ENCODE results near the gene ZNF808.

- CAGE, long polyA plus RNA = no peak
- RRBS = no CpG with 5 or more reads among the region's 6 CpGs
Observed at GRCh38 chr19:52195575-52196735, 6.1 kb downstream of the PPP2R1A start.

- CAGE, long polyA plus RNA = no peak
- RRBS = no CpG with 5 or more reads among the region's 2 CpGs
Observed at GRCh38 chr19:52231518-52231879, 37.9 kb upstream of the ZNF766 start.

GRCh38 chr19:52277565-52277984 lies 8.2 kb downstream of the ZNF766 start:
- CAGE, long polyA plus RNA = no peak
- RRBS = no CpG with 5 or more reads among the region's 6 CpGs

DNA sequence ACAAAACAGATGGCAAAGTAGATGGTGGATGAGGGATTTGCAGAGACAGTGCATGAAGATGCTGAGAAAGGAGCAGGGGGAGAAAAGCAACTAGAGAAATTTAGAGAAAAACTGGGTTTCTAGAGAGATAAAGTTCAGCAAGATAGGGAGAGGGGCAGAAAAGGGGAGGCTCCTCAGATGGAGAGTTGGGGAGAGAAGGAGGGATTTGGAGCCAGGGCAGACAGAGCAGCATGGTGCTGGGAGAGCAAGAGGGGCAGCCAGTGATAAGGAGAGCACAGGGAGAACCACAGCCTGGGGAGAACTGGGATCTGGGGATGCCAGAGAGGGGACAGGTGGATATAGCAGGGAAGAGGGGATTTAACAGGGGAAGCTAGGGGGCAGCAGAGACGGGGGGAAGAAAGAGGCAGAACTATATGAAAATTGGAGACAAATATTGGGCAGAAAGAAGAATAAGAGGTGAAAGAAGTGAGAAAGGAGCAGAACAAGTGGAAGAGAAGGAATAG lies 6.7 kb upstream of the ZNF528 start:
- CAGE, long polyA plus RNA = no peak
- RRBS = no CpG with 5 or more reads among the region's 1 CpG

- CAGE, long polyA plus RNA = no peak
- RRBS = 2% methylated on average over 8 of the region's 60 CpGs
Observed at GRCh38 chr19:52527545-52528528, at the start of gene ZNF808. TSS of gene ZNF808 (plus strand) at chr19:52527668.

- CAGE, long polyA plus RNA = no peak
- RRBS = 52% methylated on average over 5 of the region's 31 CpGs
Observed at GRCh38 chr19:52585006-52585537, 15.0 kb downstream of the ZNF701 start.

GRCh38 chr19:52637211-52638169 lies 52.8 kb downstream of the ENSG00000269825 start:
- CAGE, long polyA plus RNA = no peak
- RRBS = 4% methylated on average over 4 of the region's 33 CpGs

GRCh38 chr19:52643866-52644593 lies 46.3 kb downstream of the ENSG00000269825 start:
- CAGE, long polyA plus RNA = no peak
- RRBS = no CpG with 5 or more reads among the region's 5 CpGs

DNA sequence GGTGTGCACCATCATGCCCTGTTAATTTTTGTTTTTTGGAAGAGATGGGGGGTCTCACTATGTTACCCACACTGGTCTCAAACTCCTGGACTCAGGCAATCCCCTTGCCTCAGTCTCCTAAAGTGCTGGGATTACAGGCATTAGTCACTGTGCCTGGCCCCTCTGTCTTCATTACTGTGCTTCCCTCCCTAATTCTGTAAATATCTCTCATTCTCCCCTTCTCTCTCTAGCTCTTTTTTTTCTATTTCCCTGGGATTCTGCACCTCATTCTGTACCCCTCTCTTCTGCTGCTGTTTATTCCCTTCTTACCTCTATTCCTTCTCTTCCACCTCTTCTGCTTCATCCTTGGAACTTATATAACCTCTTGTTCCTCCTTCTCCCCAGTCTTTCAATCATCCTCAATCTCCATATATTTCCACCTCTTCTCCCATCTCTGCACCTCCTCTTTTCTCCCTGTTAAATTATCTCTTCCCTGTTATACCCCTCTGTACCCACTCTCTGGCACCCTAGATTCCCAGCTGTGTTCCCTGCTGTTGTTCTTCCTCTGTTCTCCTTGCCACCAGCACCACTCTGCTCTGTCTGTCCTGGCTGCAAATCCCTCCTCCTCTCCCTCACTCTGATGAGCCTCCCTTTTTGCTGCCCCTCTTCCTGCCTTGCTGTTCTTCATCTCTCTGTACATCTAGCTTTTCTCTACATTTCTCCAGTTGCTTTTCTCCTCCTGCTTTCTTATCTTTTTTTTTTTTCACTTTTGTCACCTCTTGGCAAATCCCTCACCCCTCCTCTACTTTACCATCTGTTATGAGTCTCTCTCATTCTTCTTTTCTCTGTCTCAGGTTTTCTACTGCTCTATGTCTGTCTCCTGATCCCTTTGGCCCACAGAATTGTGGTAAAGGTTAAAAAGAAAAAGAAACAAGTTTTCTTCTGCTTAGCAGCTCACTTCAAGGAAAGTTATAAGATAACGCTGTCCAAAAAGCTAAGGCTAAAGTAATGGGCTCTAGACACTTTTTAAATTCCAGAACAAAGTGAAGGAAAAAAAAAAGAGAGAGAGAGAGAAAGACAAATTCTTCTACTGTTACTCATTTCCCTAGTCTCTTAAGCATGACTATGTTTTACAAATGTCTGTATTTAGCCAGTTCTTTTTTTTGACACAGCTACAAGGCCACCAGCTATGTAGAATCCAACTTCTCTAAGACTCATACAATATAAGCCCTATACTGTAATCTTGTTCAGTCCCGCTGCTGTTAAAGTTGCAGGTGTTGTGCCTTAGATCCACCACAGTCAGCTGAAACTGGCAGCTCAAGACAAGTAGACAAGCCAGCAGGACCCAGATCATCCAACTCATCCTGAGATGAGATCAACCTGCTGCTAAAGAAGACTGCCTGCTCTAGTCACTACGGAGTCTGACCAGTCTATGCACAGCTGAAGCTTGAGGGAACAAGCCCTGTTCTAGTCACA lies 42.3 kb downstream of the ENSG00000269825 start:
- CAGE, long polyA plus RNA = no peak
- RRBS = no CpG with 5 or more reads among the region's 3 CpGs

GRCh38 chr19:52725614-52726334 lies 9.1 kb downstream of the ZNF611 start:
- CAGE, long polyA plus RNA = no peak
- RRBS = no CpG with 5 or more reads among the region's 33 CpGs

- CAGE, long polyA plus RNA = no peak
- RRBS = no CpG with 5 or more reads among the region's 4 CpGs
Observed at GRCh38 chr19:52932362-52932713, 9.1 kb upstream of the ZNF888 start.

DNA sequence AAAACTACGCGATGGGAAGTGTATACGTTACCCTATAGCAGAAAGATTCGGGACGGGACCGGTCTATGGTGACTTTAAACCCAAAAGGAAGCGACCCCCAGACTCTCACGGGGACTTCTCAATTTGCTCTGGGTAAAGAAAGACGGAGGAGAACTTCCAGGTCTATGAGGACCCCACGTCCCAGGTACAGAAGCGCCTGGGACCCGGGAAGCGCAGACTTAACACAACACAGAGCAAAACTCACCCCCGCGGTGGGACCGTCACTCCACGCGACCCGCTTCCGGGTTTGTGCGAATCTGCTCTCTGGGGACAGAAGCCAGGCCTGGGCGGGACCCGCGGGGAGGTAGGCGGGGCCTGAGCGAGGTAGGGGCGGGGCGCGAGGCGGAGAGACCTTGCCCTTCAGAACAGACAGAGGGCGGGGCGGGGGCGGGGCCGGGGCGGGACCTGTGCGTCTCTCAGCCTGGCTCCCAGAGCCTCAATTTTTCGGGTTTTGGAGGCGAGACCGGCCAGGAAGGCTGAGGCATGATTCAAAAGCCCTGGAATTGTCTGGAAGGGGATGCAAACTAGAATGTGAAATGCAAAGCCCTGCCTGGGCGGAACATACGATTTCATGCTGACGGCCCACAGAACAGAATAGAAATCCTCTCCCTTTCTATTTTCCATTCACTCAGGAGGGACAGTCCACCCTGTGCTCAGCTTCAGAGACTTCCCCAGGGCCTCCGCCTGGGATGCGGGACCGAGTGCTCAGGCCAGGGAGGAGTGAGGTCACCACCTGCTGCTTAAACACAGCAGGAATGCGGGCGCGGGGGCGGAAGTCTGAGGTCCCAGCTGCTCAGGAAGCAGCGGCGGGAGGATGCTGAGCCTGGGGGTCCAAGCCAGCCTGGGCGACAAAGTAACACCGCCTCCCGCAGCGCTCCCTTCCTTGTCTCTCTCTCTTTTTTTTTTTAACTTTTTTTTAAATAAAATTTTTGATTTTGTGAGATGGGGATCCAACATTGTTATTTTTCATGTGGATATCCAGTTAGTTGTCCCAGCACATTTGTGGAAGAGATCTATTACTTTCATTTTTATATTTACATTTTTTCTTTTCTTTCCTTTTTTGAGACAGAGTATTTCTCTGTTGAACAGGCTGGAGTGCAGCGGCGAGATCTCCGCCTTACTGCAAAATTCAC lies 19.5 kb upstream of the ZNF888 start:
- CAGE, long polyA plus RNA = no peak
- RRBS = 1% methylated on average over 12 of the region's 58 CpGs

DNA sequence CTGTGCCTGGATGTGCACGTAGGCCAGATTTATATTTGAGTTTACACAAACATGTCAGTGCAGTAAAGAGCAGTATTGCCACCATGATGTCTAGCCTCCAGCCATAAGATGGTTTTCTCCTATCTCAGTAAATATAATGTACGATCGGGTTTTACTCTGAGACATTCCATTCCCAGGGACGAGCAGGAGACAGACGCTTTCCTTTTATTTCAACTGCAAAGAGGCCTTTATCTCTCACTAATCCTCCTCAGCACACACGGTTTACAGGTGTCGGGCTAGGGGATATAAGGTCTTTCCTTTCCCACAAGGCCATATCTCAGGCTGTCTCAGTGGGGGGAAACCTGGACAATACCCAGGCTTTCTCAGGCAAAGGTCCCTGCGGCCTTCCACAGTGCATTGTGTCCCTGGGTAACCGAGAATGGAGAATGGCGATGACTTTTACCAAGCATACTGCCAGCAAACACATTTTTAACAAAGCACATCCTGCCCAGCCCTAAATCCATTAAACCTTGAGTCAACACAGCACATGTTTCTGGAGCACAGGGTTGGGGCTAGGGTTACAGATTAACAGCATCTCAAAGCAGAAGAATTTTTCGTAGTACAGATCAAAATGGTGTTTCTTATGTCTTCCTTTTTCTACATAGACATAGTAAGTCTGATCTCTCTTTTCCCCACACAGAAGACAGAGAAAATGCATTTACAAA lies 17.6 kb downstream of the ZNF816 start:
- CAGE, long polyA plus RNA = no peak
- RRBS = no CpG with 5 or more reads among the region's 11 CpGs

GRCh38 chr19:52993364-52994435 lies 20.0 kb upstream of the ERVV-1 start:
- CAGE, long polyA plus RNA = no peak
- RRBS = no CpG with 5 or more reads among the region's 54 CpGs

DNA sequence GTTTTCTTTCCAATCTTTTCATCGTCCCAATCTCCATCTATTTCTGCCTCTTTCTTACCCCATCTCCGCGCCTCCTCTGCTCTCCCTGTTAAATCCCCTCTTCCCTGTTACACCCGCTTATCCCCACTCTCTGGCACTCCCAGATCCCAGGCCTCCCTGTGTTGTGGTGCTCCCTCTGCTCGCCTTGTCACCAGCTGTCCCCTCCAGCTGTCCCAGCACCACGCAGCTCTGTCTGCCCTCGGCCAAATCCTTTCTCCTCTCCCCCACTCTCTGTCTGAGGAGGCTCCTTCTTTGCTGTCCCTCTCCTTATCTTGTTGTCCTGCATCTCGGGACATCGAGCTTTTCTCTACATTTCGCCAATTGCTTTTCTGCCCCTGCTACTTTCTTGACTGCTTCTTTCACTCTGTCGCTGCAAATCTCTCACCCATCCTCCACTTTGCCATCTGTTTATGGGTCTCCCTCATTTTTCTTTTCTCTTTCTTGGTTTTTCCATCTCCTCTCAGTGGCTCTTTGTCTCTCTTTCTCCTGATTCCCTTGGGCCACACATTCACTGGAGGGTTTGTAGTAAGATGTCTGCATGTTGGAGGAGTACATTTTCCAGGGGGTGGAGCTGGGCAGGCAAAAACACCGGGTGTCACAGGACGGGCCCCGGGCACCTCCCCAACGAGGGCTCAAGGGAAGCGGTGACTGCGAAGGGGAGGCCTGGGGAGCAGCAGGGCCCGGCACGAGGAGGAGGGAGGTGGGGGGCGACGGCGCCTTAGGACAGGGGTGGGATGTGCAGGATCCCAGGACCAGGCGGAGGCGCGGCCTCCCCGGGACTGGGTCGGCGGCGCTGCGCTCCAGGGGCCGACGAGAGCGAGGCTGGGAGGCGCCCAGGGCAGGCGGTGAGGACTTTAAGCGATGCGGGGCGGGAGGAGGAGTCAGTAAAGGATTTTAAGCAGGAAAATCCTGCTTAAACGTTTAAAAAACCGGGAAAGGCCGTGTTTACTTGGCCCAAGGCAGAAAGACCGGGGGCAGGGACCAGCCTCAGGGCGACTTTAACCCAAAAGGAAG lies 717 bp downstream of the ZNF160 start:
- CAGE, long polyA plus RNA = no peak
- RRBS = 2% methylated on average over 4 of the region's 43 CpGs

DNA sequence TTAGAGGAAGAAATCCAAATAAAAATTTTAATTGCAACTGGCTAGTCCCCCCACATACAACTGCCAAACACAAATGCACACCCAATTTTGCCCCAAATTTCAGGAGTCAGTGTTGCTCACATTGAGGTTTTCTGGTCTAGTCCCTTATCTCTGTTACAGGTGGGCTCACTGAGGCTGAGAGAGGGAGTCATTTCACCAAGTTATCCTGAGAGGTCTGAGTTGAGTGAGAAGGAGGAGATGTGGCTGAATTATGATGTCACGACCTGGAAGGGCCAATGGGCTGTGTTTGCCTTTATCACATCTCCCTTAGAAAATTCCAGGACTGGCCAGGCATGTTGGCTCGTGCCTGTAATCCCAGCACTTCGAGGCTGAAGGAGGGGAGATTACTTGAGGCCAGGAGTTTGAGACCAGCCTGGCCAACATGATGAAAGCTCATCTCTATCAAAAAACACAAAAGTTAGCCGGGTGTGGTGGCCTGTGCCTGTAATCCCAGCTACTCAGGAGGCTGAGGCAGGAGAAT lies 3.2 kb downstream of the ZNF415 start:
- CAGE, long polyA plus RNA = no peak
- RRBS = no CpG with 5 or more reads among the region's 4 CpGs

GRCh38 chr19:53395255-53396003 lies 480 bp downstream of the ZNF765 start:
- CAGE, long polyA plus RNA = no peak
- RRBS = under 1% methylated on average over 3 of the region's 37 CpGs

- CAGE, long polyA plus RNA = no peak
- RRBS = 100% methylated on average over 2 of the region's 13 CpGs
Observed at GRCh38 chr19:53441606-53442632, 10.1 kb downstream of the ZNF761 start.

DNA sequence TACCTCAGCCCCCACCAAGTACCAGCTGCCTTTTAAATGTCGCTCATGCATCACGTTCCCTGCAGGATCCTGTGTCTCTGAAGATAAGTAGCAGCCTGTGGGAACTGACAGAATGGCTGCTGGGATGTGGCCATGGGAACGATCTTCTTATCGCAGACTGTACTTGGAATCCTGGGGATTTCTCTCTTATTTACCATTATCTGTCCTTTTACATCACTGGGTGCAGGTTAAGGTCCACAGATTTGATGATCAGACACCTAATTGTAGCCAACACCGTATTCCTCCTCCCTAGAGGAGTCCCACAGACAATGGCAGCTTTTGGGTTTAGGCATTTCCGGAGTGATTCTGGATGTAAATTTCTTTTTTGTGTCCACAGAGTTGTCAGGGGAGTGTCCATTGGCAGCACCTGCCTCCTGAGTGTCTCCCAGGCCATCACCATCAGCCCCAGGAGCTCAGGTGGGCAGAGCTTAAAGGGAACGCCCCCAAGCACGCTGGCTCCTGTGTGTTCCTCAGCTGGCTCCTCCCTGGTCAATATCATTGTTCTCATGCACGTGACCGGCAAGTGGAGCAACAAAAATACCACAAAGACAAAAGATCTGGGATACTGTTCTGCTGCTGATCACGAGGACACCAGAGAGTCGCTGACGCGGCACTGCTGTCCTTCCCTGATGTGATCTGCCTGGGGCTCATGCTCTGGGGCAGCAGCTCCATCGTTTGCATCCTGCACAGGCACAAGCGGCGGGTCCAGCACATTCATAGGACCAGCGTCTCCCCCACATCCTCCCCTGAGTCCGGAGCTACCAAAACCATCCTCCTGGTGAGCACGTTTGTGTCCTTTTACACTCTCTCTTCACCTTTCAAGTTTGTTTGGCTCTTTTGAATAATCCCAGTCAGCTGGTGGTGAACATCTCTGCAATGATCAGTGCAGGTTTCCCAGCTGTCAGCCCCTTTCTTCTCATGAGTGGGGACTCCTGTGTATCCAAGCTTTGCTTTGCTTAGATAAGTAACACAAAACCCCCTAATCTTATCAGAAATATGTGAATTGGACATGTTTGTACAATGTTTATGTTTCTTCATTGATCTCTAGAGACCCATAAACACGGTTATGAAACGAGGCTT lies 34.3 kb upstream of the ZNF331 start:
- CAGE, long polyA plus RNA = no peak
- RRBS = no CpG with 5 or more reads among the region's 22 CpGs

DNA sequence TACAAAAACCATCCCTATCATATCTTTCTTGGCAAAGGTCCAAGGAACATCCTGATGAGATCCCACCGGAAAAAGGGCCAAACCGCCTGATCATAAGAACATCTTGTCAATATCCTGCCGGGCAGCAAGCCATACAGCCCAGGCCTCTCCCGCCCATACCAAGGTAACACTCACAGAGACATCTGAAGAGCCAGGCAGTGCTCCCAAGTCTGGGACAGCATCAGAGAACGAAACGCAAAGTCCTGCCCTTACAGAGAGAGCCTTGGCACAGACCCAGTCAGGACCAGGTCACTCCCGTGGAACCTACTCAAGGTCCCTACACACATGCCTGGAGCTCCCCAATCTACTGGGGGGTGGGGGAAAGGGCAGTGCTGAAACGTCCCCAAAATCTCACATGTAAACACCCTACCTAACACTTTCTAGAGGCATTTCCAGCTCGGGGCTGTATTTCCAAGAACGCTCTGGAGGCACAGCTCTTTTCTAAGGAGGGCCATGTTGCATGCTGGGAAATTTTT lies 18.4 kb upstream of the ZNF331 start:
- CAGE, long polyA plus RNA = no peak
- RRBS = 90% methylated on average over 2 of the region's 10 CpGs

Data from osteoblast (primary cell).